Occipital lobe (tissue), 2 donors: ENCODE measurements around a stretch of chr13.

DNA sequence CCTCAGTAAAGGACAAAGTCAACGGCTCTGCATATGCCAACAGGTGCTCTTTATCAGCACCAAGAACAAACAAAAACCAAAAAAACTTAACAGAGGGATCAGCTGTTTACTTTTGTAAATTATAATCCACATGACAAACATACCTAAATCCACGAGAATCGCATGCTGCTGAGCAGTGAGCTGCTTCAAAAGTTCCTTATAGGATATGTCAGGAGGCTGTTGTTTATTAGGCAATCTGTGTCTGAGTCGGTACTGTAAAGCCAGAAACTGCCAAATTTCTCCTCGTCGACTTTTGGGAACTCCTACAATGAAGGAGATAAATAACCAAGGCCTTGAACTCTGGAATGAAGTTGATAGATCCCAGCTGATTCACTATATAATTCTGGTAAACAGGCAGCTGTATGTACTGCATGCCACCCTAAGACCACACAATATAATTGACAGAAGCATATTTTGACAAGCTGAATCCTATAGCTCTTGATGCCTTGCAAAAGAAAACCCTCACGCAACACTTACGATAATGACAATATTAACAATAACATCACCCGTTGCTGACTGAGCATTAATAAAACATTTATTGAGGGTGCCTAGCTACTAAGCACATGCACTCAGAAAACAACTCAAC, 179.8 kb downstream of the TBC1D4 start:
- RAMPAGE, long total RNA: no peak

DNA sequence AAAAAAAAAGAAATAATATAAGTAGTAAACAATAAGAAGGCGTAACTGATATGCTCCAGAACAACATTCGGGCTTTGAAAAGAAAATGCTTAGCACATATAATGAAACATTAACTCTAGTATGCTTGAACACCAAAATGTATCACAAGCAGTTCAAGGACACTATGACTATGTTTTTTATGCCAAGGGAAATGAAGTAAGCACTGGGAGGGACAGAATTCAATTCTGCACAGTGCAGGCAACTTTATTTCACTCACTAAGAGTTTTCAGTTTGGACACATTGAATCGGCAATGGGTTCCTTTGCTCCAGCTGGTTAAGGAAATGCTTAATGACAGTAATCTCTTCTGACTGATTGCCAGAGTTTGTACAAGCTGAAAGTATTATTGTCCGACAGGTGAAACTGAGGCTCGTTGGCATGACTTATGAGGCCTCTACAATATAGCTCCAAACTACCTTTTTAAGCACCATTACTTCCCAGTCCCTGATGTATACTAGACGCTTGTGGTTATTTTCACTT, 178.6 kb downstream of the TBC1D4 start:
- RAMPAGE, long total RNA: no peak

GRCh38 chr13:75309752-75310884, 171.9 kb downstream of the TBC1D4 start:
- RAMPAGE, long total RNA: no peak

GRCh38 chr13:75316417-75316963, 165.5 kb downstream of the TBC1D4 start:
- RAMPAGE, long total RNA: no peak

- RAMPAGE, long total RNA: no peak
Measured at GRCh38 chr13:75365634-75366314, 116.2 kb downstream of the TBC1D4 start.

- RAMPAGE, long total RNA: no peak
Measured at GRCh38 chr13:75419645-75420120, 62.3 kb downstream of the TBC1D4 start.

DNA sequence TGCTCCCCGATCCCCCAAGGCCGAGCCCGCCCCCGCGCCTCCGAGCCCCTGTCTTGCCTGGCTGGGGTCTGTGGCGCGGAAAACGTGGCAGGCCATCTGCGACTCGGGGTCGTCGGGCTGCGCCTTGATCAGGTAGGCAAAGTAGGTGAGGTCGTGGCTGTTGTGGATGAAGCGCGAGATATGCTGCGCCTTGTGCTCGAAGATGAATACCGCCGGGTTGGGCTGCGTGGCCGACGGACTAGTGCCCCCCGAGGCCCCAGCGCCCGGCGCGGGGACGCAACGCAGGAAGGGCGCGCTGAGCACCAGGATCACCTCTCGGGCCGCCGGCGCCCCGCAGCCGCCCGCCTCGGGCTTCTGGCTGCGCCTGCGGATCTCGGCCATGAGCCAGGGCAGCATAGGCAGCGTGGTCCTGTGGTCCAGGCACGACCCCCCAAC, 739 bp downstream of the TBC1D4 start:
- RAMPAGE, long total RNA: no peak

DNA sequence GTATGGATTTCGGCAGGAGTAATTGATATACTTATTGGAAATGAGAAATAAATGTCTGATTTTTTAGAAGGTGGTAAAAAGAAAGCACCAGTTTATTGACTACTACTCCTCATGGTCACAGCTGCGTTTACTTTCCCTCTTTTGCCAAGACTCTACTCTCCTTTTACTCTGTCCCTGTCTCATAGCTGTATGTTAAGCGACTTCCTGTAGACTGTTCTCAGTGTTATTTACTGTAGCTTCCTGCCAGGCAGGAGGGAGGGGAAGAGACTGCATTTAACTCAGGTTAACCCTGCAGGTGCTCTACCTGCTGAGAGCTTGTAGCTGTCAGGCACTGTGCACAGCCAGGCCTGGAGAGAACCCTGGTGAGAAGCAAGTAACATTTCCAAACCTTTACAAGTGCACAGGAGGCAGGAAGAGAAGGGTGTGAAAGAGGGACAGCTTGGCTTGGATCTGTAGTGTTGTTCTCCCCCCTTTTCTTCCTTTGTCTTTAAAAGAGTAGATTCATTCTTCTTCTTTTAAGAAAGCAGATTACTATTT, 167.0 kb downstream of the LMO7 start:
- RAMPAGE, long total RNA: no peak

- RAMPAGE, long total RNA: no peak
Measured at GRCh38 chr13:75839705-75840192, 203.6 kb downstream of the LMO7 start.

DNA sequence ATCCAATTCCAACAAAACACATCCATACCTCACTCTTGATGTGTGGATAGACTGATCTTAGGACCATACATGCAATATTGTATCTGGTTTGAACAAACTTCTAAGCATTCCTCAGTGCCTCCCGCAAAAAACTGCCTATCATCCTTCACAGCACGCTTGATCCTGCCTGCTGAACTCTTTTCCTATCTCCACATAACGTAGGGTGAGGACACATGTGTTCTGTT, 415.2 kb downstream of the KCTD12 start:
- RAMPAGE, long total RNA: no peak

- RAMPAGE, long total RNA: no peak
Measured at GRCh38 chr13:76824155-76824492, 62.1 kb downstream of the KCTD12 start.

DNA sequence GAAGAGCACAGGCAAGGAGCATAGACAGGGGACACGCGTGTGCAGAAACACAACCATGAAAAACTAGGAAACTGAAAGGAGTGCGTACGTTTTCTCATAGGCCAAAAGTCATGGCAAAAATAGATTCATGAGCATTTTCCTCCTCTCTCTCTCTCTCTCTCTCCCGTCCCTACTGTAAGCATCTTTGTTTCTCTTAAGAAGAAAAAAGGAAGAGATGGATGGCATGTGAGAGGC, 60.4 kb downstream of the KCTD12 start:
- RAMPAGE, long total RNA: no peak

DNA sequence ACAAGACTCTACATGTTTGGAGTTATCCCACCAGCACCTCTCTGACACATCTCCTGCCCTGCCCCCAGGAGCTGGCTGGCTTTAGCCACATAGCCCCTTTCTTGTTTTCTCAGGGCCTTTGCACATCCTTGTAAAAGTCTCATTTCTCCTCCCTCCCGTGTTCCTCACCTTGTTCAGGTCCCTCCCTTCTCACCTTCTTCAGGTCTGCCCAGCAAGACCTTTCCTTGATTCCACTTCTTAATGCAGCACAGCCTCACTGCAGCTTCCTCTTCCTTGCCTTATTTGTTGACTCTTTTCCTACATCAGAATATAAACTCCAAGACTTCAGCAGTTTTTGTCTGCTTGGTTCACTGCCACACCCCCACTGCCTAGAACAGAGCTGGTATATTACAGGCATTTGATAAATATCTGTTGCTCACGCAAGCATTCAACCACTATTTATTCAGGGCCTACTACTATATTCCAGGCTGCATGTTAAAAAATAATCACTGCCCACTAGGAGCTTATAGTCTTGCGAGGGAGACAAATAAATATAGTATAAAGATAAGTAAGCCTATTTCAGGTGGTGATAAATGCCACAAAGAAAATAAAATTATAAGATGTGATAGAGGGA, 2.5 kb upstream of the KCTD12 start:
- RAMPAGE, long total RNA: no peak

DNA sequence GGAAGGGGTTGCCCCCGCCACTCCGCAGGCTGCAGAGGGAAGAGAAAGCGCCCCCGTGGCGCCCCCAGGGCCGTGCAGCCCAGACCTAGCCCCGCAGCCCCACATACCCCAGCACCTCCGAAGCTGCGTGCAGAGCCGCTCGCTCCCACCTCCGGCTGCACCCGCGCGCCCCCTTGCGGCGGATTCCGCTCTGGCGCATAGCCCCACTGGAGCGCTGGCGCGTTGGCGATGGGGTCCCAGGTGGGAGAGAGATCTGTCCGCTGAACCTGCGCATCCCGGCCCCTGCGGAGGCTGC, 11.8 kb upstream of the CLN5 start:
- RAMPAGE, long total RNA: no peak

GRCh38 chr13:77016552-77016915, 10.4 kb downstream of the FBXL3 start:
- RAMPAGE, long total RNA: no peak

- RAMPAGE, long total RNA: no peak
Measured at GRCh38 chr13:77051788-77052453, 25.0 kb upstream of the FBXL3 start.

DNA sequence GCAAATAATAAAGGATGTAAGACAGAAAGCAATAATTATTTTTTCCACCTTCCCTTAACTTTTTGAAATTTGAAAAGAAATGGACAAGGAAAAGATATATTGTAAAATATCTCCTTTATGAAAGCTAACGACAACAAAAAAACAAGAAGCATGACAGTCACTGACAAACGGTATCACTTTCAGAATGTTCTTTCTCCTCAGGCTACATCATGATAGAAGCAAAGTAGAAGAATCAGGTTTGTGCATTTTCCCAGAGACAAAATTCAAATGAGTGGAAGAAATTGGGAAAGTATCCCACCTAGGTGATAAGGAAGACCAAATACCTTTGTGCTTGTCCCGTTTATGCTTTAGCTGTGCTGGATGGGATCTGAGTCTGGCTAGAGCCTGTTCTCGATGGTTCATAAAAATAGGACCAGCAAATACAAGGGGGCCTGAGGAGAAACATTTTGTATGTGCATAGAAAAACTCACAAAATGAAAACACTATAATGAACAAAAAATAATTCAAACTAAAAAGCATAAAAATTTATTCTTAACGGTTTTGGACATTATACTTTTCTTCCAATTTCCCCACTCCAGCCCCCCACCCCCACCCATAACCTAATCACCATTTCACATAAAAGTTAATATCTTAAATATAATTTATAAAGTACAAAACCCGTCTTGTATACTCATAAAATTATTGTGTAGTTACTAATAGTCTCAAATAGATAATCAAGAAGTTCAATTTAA, 93.9 kb downstream of the MYCBP2 start:
- RAMPAGE, long total RNA: no peak

DNA sequence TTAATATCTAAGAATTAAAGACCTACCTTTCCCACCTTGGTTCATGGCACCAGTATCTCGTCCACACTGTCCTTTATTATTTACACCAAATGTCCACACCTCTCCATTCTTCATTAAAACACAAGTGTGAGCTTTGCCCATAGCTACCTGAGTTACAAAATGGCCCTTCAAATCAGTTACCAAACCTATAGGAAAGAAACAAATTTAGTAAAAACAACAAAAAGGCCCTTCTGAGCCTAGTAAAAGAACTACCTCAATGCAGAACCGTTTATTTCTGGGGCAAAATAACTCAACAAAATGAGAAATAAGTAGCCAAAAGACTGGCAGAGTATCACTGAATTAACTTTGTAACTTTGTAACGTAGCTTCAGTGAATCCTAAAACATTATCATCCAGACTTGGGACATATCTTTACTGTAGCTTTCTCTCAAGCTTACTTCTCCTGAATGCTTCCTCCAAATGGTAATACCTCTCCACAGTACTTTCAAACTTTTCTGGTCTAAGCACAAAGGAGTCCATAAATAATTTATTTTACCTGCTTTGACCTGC, 69.2 kb downstream of the MYCBP2 start:
- RAMPAGE, long total RNA: no peak

GRCh38 chr13:77323716-77324763, 2.9 kb downstream of the MYCBP2 start:
- RAMPAGE, long total RNA: no peak

DNA sequence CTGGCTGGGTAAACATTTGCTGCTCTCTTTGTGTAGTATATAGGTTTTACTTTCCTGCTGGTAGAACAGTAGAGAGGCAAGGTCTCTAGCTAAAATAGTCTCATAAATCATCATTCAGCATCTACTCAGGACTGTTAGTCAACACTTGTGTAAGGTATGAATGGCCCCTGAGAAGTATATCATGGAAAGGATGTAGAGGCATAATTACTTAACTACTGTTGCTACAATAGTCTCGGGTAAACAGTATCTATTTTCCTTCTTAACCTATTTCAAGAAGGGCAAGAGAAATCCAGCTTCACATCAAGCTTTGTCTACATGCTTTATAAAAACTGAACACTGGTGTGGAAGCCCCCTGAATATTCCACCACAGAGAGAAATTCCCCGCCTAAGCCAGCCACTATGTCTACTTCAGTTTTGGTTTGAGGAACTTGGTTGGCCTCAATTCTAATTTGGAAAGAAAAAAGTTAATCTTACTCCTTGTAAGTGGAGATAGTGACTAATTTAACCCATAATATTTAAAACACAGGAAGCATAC, 18.4 kb upstream of the MYCBP2 start:
- RAMPAGE, long total RNA: no peak